ENCODE measurements around the genes LRIT3, PITX2 and NEUROG2.

DNA sequence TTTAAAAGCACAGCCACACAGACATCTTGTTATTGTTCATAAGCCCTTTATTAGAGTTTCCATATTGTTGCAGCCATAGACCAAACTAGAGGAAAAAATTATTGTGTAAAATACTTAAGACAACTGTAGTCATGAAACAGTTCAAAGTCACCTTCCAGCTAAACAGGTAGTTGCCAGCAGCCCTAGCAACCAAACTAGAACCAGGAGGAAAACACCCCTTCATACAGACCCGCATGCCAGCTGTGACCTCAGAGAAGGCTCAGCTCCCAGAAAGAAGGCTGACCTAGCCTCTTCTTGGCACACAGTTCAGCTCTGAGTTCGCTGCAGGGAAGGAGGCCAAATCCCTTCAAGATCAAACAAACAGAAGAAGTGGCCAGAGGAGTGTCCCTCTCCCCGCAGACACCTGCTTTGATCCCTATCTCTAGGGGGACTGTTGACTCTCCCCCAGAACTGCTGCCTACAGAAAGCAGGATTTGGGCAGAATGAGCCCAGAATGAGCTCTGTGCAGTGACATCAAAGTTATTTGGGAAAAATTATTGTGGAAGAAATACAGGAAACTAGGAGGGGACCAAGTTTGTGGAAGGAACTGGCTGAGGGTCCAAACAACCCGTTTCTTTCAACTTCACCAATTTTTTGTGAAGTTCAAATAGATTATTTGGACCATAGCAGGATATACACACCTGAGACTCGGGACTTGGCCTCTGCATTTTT, 56.0 kb downstream of the HADH start:
- PRO-cap, result no peak

- PRO-cap, result no peak
Measured at GRCh38 chr4:108114326-108114955, 54.3 kb downstream of the LEF1 start.

DNA sequence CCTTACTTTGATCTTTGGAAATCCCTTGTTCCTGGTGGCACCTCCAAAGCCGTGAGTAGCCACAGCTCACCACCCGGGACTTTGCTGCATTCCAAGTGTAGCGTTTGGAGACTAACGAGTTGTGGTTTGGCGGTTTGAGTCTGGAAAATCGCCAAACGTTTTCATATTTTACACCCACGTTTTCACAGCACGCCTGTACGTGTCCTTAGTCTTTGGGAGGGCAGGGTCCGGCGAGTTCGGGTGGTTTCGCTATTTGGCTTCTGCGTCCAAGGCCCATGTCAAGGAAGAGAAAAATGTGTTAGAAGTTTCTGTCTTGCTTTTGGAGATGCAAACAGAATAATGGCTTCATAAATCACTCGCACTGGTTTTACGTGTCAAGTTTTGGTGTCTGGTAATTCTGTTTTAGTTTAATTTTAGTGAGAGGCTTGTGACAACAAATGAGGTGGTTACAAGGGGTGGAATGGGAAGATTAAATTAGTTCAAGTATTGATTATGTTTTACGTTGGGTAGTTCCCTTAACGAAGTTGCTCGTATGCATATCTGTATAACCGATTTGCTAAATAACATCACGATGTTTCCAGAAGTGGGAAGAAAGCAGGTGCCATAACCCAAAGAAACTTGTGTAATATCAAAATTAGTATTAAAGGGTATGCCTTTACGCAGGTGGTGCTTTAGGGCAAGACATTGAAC, 520 bp downstream of the RPL34 start:
- PRO-cap, result bidirectional peak, plus-strand start at position 209 of the sequence, minus-strand start at position 83 of the sequence

GRCh38 chr4:108653336-108654264, 3.2 kb downstream of the OSTC start:
- PRO-cap, result no peak

- PRO-cap, result no peak
Measured at GRCh38 chr4:108867215-108867631, 104.4 kb upstream of the ETNPPL start.

DNA sequence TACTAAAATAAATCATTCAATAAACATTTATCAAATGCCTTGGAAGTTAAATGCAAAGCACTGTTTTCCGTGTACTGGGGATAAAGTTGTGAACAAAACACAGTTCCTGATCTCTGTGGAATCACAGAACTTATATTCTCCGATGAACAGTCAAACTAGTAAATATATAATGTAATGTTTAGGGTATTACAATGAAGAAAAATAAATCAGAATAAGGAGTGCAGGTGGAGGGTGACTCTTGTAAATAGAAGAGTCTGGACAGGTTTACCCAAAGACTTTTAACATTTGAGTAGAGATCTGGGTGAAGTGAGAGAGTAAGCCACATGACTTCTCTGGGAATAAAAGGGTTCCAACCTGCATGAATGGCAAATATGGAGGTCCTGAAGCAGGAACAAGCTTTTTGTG, 51.2 kb upstream of the MCUB start:
- PRO-cap, result no peak

DNA sequence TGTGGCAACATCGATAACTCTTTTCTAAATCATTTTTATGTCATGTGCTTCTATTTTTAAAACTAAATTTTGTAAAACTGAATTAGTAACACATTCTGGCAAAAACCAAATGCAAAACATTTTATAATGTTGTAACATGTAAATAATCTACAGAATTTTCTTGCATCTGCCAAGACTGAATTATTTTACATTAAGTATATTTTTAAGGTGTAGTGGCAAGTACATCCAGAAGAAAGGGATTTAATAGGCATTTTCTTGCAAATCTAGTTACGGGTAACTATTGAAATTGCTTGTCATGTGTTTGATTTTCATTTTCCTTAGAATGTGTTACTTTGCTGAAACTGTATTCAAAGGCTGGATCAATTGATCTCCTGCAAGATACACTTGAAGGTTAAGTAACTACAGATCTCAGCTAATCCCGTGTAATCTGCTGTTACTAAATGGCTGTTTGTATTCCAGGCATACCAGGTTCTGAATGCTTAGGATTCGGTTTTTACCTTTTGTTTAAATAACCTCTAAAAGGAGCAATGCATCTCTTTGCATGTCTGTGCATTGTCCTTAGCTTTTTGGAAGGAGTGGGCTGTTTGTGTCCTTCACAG, at the start of gene LRIT3:
Gene LRIT3 (plus strand): TSS at position 433 of the 599 bp plus-strand sequence.
- PRO-cap, result no peak

- PRO-cap, result no peak
Measured at GRCh38 chr4:110059517-110060343, 138.7 kb downstream of the ELOVL6 start.

- PRO-cap, result no peak
Measured at GRCh38 chr4:110619177-110620120, 3.4 kb downstream of the PITX2 start.

DNA sequence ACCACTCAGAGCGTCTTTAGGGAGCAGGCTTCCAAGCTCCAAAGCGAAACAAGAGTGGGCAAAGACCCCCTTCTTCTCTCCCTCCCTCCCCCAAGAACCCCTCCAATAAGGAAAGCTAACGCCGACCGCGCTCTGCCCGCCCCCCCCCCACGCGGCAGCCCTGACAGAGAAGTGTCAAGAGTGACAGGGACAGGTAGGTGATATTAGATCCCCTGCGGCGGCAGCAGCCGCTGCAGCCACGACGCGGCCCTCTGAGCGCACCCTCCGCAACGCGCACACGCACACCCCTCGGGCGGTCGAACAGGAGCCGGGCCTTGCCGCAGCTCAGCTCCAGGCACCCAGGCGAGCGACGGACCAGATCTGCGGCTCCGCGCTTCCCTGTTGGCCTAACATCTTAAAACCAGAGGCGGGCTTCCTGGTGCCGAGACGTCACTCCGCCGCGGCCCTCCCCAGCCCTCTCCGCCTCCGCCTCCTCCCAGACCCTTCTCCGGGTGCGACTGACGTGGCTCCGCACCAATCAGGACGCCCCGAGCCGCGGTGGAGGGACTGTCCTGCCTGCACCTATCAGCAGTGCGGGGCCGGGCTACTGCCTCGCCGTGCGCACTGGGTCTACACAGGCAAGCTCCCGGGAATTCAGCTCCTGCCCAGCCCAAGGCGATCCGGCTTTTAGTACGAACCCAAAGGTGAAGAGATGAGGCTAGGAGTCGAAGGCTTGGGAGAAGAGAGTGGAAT, at the start of gene PITX2:
Gene PITX2 (minus strand): TSS at position 370 of the 732 bp plus-strand sequence.
- PRO-cap, result no peak

GRCh38 chr4:111958025-111958333, 187.3 kb upstream of the FAM241A start:
- PRO-cap, result no peak

- PRO-cap, result no peak
Measured at GRCh38 chr4:112145086-112145371, 225 bp upstream of the FAM241A start.

GRCh38 chr4:112173917-112174677, 28.8 kb downstream of the FAM241A start:
- PRO-cap, result no peak

DNA sequence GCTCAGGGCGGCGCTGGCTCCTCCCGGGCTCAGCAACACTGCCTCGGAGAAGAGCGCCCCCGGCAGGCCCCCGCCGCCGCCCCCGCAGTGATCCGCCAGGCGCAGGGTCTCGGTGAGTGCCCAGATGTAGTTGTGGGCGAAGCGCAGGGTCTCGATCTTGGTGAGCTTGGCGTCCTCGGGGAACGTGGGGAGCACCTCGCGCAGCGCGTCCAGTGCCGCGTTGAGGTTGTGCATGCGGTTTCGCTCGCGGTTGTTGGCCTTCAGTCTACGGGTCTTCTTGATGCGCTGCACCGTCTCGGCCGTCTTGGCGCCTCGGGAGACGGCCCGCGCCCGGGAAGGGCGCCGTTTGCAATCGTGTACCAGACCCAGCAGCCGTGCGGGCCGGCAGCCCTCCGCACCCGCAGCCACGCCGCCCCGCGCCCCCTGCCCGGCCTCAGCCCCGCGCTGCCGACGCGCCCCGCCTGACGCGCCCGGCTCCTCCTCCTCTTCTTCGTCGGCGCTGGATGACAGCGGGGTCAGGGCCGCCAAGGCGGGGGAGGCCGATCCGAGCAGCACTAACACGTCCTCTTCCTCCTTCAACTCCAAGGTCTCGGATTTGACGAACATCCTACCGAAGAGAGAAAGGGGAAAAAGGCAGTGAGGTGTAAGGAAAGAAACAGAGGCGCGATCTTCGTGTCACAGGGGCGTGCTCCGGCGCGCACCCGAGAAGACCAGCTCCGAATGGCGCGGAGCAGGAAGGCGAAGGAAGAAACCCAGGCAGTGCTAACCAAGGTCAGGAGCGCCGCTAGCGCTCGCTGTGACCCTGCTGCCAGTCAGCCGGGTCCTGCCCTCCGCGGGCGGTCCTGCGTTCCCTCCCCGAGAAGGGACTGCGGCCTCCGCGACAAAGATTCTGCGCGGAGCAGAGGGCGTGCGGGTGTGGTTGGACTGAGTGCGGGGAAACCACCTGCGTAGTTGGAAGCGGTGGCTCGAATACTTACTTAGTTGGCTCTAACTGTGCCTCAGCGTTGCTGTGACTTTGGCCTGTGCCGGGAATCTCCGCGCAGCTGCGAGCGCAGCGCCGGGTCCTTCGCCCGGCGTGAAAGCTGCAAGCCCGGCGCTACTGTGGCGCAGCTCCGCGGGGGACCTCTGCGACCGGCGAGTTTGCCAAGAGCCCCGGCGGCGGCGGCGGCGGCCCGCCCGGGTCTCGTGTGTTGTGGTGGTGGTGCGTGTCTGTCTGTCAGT, 700 bp downstream of the NEUROG2 start:
- PRO-cap, result no peak

GRCh38 chr4:112516091-112516404, at the start of gene NEUROG2:
NEUROG2 (minus strand) TSS chr4:112516180.
- PRO-cap, result no peak

DNA sequence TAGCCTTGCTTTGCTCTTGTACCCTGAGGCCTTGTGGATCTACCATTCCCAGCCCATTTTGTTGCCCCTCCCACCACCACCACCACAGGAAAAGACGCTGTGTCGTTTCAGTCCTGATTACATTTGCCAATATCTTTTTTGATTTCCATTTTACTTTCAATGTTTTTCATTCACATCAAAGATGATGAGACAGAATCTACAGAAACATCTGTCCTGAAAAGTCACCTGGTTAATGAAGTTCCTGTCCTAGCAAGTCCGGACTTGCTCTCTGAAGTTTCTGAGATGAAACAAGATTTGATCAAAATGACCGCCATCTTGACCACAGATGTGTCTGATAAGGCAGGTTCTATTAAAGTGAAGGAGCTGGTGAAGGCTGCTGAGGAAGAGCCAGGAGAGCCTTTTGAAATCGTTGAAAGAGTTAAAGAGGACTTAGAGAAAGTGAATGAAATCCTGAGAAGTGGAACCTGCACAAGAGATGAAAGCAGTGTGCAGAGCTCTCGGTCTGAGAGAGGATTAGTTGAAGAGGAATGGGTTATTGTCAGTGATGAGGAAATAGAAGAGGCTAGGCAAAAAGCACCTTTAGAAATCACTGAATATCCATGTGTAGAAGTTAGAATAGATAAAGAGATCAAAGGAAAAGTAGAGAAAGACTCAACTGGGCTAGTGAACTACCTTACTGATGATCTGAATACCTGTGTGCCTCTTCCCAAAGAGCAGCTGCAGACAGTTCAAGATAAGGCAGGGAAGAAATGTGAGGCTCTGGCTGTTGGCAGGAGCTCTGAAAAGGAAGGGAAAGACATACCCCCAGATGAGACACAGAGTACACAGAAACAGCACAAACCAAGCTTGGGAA, 303.6 kb downstream of the ANK2 start:
- PRO-cap, result no peak

DNA sequence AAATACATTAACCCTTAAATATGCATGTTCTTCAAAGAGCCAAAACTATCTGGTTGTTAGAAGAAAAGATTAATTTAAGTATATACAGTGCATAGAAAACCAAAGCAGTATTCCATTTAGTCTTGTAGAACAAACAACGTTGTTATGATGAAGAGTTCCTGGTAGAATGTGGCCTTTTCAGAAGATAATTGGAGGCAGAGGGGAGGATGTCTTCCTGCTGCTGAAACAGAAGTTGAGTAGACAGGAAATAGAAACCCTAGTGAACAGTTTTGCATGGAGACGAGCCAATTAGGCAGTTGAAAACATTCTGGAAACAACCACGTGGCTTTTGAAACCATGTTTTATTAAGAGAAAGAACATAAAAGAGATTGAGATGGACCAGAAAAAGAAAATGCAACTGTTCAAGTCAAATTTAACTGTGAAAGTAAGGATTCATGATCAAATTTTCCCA, 325.2 kb downstream of the CAMK2D start:
- PRO-cap, result no peak

DNA sequence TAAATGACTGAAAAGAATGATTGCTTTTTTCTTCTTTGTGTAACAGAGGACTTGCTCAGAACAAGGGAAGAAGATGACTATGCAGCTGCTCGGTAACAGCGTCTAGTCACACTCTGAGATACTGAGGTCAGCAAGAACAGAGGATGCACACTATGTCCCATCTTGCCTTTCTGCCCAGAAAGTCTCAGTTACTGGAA, 77.1 kb downstream of the CAMK2D start:
- PRO-cap, result no peak

DNA sequence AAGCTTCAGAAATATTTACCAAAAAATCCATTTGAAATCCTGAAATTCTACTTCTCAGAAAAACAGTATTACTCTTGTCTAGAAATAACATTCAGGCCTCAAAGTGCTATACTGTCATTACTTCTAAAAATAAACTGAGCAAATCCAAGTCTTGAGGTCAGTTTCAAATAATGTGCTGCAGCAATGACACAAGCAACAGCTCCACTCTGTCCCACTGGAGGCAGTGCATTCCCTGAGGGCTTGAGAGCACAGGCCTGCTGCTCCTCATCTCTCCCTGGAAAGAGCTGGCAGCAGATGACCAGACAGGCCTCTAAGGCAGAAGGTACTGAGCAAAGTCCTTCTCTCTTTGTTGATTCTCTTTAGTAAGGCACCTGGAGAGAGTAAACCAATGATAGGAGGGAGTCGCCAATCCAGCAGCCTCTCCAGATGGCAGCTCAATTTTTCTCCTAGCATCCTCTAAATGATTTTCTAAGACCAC, 76.8 kb downstream of the CAMK2D start:
- PRO-cap, result no peak

GRCh38 chr4:113714253-113714873, 47.2 kb downstream of the CAMK2D start:
- PRO-cap, result no peak

All from Calu3 (cell line).